HEK293 (cell line): ENCODE measurements around a stretch of chr1.

DNA sequence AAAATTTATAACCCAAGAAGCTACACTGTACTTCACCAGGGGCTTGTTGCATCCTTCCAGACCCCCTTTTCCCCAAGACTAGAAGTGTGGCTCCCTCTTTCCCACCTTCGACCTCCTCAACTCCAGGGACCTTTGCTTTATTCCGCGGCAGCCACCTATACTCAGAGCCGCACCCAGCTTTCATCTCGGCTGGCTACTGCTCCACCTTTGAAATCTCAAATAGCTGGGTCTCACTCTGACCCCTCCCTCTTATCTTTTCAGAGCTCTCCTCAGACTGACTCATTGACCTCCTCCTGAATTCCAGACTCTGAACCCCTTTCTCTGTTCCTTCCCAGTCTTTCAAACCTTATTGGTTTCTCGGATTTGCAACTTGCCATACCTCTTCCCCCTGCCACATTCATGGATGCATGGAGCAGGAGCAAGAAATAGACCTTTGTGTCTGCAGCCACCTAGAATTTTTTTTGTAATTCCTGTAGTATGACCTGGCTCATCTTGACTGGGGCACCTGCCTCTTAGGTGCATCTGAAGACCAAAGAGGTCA, 144.7 kb upstream of the JUN start:
- PRO-cap: no peak
- RRBS, 2 experiments: no CpG with 5 or more reads among the region's 6 CpGs

- PRO-cap: no peak
- RRBS, 2 experiments: no CpG with 5 or more reads among the region's 3 CpGs
Observed at GRCh38 chr1:58941669-58942079, 157.8 kb upstream of the JUN start.

- PRO-cap: no peak
- RRBS, 2 experiments: no CpG with 5 or more reads among the region's 7 CpGs
Observed at GRCh38 chr1:59071267-59071987, 225.5 kb upstream of the FGGY start.

DNA sequence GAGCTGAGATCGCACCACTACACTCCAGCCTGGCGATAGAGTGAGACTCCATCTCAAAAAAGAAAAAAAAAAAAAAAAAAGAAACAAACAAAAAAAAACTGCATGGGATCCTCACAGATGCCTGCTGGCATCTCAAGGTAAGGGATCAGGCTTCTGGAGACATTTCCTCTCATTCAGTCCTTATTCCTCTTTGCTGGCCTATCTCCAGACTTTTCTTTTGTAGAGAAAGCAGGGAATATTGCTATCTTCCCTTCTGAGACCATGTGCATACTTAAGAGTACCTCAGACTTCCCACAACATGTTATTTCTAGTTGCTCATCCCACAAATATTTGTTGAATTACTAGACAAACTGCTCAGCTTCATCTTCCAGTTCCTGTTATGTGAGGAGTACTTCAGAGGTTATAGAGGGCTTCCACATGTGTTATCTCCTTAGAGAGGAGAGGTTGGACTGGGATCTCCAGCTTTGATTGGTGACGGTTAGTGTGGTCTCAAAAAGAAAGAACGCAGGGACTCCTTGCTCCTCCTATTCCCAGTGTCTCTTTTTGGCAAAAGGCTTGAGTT, 78.4 kb downstream of the FGGY start:
- PRO-cap: no peak
- RRBS, 2 experiments: no CpG with 5 or more reads among the region's 4 CpGs

DNA sequence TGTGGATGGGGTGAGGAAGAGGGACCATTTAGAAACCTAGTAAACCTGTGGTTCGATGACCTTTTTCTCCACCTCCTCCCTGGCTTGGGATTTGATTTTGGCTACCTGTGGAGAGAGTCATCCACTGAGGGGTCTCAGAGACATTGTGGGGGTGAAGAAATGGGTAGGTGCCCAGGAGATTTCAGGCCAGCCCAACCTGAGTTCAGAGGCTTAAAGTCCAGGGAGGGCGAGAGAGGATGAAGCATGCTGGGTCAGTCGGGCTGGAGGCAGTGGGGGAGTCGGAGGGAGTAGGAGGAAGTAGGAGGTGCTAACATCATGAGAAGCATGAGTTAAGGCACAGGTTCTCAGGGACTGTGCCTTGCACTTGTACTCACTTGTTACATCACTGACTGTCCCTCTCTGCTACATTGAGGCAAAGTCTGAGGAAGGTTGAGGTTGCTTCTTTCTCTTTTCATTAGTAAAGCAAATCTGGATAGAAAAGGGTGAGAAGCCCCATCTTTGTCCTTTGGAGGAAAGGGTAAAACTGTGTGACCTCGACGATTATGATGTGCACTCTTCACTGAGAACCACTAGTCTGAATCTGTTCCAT, 94.3 kb downstream of the FGGY start:
- PRO-cap: no peak
- RRBS, 2 experiments: no CpG with 5 or more reads among the region's 6 CpGs

GRCh38 chr1:59533873-59534514, 237.1 kb downstream of the FGGY start:
- PRO-cap: no peak
- RRBS, 2 experiments: no CpG with 5 or more reads among the region's 18 CpGs

- PRO-cap: no peak
- RRBS, 2 experiments: no CpG with 5 or more reads among the region's 4 CpGs
Observed at GRCh38 chr1:59570465-59571020, 244.2 kb upstream of the HOOK1 start.

- PRO-cap: no peak
- RRBS, 2 experiments: no CpG with 5 or more reads among the region's 1 CpG
Observed at GRCh38 chr1:59674410-59674905, 140.3 kb upstream of the HOOK1 start.

- PRO-cap: no peak
- RRBS, 2 experiments: no CpG with 5 or more reads among the region's 6 CpGs
Observed at GRCh38 chr1:59815767-59816382, 1.1 kb downstream of the HOOK1 start.

DNA sequence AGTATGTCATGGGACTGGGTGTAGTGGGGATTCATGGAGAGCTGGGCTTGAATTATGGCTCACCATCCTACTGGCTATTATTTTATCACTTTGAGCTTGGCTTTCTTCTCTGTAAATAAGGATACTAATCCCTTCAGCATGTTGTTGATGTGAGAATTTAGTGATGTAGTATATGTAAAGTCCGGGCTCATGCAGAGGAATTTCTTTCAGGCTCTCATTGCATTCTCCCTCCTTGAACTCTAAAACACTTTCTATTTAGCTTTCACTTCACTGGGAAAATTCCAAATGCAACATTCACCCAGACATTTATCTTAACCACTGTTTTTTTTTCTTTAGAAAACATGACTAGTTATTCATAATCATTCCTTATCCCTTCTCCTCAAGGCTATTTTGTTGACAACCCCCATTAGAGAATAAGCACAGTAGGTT, 67.7 kb upstream of the CYP2J2 start:
- PRO-cap: no peak
- RRBS, 2 experiments: no CpG with 5 or more reads among the region's 1 CpG

DNA sequence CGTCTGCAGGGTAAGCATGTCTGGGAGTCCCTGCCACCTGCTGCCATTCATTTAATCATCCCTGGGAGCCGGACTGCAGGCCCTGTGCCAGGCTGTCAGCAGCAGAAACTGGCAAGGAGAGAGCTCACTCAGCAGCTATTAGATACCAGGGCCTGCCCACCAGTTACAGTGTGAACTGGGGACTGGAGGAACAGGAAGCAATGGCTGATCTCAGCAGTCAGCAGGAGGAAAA, 75.7 kb upstream of the C1orf87 start:
- PRO-cap: no peak
- RRBS, 2 experiments: no CpG with 5 or more reads among the region's 2 CpGs

- PRO-cap: no peak
- RRBS, 2 experiments: no CpG with 5 or more reads among the region's 5 CpGs
Observed at GRCh38 chr1:60547781-60548235, 474.2 kb upstream of the C1orf87 start.

DNA sequence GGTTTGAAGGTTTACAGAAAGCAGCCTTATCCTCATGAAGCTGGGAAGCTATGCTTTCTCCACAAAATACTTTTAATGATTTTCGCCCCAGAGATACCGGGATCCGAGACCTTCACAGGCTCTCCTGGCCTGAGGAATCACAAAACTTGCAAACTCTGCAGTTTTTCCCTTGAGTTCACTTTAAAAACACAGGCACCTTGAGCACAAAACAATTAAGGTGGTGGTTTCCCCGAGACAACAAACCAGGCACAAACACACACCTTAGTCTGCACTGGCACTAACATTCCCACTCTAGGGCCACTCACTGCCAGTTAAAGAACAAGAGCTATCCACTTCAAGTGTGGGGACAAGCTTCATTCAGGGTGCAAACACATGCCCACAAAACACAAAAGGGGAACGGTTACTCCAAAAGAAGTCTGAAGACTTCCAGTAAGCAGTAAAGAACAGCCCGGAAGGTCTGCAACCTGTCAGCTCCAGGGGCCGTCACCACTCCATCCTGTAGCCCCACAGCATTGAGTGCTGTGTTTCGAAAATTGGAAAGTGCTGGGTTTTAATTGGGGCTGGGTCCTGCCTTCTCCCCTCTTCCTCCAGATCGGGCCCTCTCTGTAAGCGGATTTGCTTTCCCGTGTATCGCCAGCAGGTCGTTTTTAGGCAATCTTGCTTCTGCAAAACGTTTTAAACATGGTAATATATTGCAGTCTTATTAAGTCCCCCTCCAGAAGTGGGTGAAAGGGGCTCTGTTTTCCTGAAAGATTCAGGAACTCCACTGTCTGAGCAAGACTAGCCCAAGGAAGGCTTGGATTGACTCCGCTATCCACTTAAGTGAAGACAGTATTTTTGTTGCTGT, 29.5 kb upstream of the NFIA start:
- PRO-cap: no peak
- RRBS, 2 experiments: no CpG with 5 or more reads among the region's 15 CpGs

- PRO-cap: no peak
- RRBS, 2 experiments: no CpG with 5 or more reads among the region's 1 CpG
Observed at GRCh38 chr1:61081345-61081487, 1.1 kb upstream of the NFIA start.

DNA sequence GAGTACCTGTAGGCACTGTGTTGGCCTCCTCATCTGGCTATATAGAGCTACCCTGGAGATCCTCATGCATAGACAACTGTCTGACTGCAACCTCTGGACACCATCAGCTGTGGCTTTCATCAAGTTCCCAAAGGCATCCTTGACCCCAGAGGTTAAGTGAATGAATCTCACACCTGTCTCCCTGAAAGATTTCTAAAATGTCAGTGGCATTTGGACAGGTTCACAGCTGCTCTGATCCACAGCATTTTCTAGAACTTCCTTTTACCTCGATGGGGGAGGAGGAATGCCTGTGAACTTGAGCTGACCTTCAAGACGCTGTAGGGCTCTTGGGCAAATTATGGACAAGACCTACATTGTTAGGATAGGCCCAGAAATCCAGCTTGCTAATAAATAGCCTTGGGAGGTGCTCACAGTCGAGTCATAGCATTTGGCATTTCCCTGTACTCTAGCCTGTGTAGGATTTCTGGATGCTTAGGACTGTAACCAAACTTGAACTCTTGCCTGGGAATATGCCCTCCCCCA, 87.8 kb downstream of the NFIA start:
- PRO-cap: no peak
- RRBS, 2 experiments: no CpG with 5 or more reads among the region's 3 CpGs

GRCh38 chr1:61198597-61199007, 116.2 kb downstream of the NFIA start:
- PRO-cap: no peak
- RRBS, 2 experiments: no CpG with 5 or more reads among the region's 8 CpGs

- PRO-cap: no peak
- RRBS, 2 experiments: no CpG with 5 or more reads among the region's 3 CpGs
Observed at GRCh38 chr1:61230521-61231027, 148.2 kb downstream of the NFIA start.

DNA sequence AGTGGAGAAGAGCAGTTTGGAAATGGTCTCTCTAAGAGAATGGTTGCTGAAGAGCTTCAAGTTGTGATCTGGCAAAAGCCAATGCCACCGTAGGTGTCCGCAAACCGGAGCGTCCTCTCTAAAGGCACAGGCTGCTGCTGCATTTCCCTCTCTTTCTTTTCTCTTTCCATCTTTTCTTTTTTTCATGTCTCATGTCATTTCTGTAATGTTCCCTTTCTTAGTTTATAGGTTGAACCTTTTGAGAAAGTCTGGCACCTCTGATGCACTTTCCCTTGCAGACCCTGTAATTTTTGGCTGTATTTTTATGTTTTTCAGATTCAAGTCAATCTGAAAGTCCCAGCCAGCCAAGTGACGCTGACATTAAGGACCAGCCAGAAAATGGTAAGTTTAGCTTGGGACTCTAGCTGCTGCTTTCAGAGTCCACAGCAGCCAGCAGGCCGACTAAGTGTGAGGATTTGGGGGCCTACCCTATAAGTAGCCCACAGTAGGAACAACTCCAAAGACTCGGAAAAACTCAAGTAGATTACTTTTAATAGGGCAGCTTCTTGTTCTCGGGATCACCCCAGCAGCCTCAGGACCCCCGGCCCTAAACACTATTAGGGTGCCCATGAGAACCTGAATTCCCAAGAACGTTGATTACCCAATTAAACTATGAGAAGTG, 195.0 kb downstream of the NFIA start:
- PRO-cap: no peak
- RRBS, 2 experiments: no CpG with 5 or more reads among the region's 10 CpGs

GRCh38 chr1:61414047-61414732, 310.8 kb downstream of the TM2D1 start:
- PRO-cap: no peak
- RRBS, 2 experiments: no CpG with 5 or more reads among the region's 4 CpGs

GRCh38 chr1:62606610-62607061, 9.3 kb downstream of the ANGPTL3 start:
- PRO-cap: no peak
- RRBS, 2 experiments: no CpG with 5 or more reads among the region's 3 CpGs